Hair follicular keratinocyte (primary cell): ENCODE measurements around a stretch of chr2.

GRCh38 chr2:236986307-236986919 lies 99.3 kb upstream of the COPS8 start:
- RAMPAGE, long total RNA = no peak

- RAMPAGE, long total RNA = no peak
These were observed 32.3 kb downstream of the COPS8 start for GRCh38 chr2:237117948-237118432.

DNA sequence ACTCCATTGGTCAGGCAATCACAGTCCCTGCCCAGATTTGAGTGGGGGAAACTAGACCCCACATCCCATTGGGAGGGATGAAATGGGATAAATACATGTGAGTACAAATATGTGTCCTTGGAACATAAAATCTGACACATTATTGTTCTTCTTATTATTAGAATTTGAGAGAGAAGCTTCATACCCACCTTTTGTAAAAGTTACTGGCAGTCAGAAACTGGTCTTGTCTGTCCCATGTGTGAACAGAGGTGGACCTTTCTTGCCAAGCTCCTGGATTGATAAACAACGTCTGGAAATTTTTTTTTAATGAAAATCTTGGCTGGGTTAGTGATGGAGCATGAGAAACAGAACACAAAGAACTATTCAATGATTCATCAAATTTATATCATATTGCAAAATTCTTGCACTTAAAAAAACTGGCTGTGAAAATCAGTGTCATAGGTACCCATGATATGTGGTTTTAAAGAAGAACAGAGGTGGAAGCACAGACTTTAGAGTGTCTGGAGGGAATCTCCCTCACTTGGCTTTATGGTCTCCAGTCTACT lies 57.9 kb downstream of the COPS8 start:
- RAMPAGE, long total RNA = no peak

DNA sequence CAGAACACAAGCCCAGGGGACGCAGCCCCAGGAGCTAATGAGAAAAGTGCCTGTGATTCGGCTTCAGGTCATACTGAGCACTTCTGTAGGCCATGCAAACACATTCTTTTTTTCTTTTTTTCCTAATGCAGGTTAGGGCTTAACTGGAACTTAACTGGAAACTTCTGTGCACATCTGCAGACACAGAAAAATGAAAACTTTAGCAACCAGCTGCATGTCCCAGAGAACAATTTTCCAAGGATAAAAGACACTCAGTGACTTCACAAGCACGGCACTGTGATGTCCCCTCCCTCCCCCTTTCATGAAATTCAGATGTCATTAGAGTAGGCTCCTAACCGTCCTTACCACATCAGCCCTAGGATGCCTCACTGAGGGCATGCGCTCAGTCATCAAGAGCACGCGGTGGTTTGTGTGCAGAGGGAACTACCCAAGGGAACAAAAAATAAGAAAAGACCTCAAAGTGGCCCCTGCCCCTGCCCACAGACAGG lies 70.2 kb downstream of the COPS8 start:
- RAMPAGE, long total RNA = no peak

DNA sequence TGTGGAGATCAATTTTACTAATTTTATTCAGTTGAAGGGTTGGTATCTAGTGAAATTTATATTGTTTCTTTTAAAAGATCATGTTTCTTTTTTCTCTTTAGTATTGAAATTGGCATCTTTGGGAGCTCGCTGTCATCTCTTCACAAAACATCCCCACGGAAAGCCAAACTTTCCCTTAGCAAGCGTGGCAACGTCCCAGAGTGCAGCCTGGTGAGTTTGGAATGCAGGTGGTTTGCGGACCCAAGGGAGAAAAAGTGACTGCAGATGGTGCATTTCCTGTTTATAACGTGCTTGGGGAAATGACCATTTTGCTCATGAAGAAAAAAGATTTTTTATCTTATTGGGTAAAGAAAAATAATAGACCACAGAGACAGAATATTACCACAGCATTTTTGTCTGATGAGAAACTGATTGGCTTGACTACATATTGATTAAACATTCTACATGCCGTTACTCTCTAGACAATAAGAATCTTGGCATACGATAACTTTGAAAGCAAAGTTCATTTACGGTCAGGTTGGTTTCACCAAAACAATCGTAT lies 136.4 kb downstream of the COPS8 start:
- RAMPAGE, long total RNA = no peak

DNA sequence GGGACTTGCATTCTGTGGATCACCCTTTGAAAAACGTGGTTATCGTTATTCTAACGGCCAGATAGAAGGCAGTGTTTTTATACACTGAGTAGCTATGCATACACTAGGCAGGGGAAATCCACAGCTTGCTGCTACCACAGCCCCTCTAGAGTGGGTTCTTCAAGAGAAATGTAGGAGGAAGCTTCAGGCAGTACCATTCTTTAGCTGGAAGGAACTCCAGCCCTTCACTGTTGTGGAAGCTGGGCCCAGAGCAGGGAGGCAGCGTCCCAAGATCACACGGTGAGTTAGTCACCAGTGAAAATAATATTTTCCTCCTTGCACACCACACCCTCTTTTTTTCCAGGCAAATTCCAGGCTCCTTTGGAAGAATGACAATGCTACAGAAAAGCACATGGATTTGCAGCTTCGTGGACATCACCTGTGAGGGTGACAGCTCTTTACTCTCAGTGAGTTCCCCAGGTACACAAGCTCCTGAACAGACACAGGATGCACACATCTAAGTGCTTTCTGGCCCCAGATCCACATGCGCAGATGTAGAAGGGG lies 157.1 kb downstream of the COL6A3 start:
- RAMPAGE, long total RNA = no peak

- RAMPAGE, long total RNA = no peak
These were observed 117.1 kb downstream of the COL6A3 start for GRCh38 chr2:237296865-237297323.

DNA sequence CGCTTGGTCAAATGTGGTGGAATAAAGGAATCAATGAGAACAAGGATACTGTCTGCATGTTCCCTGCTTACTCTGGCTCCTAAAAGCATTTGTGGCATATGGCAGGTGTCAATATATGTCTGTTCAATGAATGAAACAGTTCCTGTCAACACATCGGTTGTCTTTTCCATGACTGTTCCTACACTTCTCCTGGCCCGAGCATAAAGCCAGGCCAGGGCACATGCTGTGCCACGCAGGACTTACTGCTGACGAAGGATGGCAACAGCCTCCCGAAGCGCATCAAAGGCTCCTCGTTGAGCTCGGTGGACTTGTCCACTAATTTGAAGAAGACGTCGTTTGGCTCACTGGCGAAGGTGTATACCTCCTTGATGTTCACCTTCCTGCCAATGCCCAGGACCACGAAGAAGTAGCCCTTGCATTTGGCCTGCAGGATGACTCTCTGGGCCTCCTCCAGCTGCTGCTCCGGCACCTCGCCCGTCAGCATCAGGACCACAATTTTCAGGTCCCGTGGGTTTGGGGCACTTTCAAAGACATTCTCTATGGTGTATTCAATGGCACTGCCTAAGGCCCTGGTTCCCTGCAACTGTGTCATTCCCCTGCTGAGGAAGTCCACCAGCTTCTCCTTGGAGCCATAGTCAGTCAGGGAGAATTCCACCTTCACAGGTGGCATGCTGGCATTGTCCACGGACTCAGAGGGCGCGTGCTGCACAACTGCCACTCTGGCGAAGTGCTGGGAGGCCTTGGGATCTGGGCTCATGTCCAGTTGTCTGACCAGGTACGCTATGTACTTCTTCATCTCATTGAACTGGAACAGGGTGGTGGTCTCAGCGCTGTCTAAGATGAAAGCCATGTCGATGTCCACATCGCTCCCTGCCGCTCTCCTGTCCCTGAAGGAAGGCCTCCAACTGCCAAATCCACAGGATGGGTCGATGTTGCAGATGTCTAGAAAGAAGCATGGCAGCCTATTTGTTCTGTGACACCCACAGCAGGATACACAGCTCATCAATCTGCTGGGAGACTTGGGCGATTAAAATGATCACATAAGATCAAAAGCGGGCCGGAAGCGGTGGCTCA lies 73.4 kb downstream of the COL6A3 start:
- RAMPAGE, long total RNA = no peak

DNA sequence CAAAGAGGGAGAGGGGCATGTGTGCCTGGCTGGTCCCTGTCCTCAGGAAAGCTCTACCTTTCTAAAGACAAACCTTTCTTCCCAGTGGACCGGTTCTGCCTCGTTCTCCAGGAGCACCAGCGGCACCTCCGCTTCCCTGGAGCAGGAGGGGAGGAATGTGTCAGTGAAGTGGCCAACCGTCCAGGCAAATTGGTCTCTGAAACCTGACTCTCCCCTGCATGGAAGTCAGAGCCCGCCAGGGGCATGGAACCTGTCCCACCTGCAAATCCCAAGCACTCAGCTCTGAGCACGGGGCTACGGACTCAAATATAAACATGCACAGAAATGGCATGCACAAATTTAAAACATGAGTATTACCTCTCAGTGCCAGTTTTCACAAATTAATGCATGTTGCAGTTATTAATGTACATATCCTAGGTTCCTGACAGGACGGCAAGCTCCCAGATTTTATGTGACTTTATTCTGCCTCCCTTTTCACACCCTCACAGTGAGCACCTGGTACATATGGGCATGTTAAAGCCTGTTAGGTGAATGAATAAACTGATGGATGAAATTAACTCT lies 62.8 kb downstream of the COL6A3 start:
- RAMPAGE, long total RNA = no peak

- RAMPAGE, long total RNA = no peak
These were observed 56.9 kb downstream of the COL6A3 start for GRCh38 chr2:237356987-237357493.

- RAMPAGE, long total RNA = no peak
These were observed 11.0 kb downstream of the COL6A3 start for GRCh38 chr2:237403031-237403391.

DNA sequence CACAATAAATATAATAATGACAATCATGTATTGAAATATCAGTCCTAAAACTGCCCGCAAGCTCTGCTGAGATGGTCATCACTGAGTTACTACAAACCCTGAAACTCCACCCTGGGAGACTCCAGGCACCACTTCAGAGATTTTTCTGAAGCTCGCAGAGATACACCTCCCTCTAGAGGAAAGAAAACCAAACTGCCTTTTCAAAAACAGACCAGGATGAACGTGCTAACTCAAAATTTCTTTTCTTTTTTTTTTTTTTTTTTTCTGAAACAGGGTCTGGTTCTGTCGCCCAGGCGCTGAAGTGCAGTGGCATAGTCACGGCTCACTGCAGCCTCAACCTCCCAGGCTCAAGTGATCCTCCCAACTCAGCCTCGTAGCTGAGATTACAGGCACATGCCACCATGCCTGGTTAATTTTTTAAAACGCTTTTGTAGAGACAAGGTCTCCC lies 3.9 kb downstream of the COL6A3 start:
- RAMPAGE, long total RNA = no peak

GRCh38 chr2:237410642-237411703 lies 3.0 kb downstream of the COL6A3 start:
- RAMPAGE, long total RNA = no peak

DNA sequence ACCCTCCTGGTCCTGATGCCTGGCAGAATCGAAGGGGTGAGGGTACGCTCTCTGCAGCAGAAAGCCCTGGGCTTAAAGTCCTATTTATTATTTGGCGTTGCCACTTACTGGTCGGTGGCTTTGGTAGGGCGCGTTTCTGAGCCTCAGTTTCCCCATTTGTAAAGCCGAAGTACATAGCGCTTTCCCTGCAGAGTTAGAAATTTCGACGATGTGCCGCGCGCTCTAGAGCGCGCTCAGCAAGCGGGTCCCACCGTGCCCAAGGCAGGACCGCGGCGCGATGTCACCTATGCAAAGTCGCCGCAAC lies 396 bp upstream of the MLPH start:
- RAMPAGE, long total RNA = no peak

DNA sequence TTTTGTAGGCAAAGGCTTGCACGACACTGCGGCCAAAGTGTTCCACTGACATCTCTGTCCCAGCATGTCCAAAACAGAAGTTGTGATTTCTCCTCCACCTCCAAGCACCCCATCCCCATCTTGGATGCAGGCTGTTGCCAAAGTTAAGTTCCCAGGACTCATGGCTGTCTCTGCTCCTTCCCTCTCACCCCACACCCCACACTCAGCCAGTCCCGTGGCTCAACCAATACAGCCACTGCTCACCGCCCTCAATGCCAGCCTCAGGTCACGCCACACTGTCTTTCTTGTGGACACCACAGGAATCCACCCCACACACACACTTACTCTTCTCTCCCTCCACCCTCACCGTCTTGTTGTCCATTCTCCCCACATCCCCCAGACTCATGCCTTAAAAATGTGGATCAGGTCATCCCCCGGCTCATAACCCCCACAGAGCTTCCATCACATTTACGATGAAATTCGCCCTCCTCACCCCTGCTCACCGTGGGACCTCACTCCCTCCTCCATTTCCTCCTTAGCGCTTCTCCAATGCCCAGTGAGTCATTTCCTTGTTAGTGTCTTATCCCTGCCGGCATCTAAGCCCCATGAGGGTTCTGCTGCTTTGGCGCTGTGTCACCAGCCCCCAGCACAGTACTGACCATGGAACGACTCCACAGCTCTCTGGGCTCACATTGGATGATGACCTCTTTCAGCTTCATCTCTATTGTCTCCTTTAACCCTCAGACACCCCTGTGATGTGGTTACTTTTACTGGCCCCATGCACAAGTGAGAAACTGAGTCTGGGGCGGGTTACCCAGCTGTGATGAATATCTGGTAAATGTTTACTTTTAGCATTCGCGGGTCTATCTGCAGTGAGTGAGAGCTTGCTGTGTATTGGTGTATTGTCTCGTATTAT lies 13.8 kb downstream of the MLPH start:
- RAMPAGE, long total RNA = no peak

- RAMPAGE, long total RNA = no peak
These were observed 27.7 kb downstream of the MLPH start for GRCh38 chr2:237514269-237515548.

- RAMPAGE, long total RNA = no peak
These were observed 24.6 kb upstream of the PRLH start for GRCh38 chr2:237541739-237542278.

- RAMPAGE, long total RNA = no peak
These were observed 18.6 kb upstream of the PRLH start for GRCh38 chr2:237547543-237548500.

- RAMPAGE, long total RNA = no peak
These were observed 346 bp downstream of the PRLH start for GRCh38 chr2:237566697-237567142.

DNA sequence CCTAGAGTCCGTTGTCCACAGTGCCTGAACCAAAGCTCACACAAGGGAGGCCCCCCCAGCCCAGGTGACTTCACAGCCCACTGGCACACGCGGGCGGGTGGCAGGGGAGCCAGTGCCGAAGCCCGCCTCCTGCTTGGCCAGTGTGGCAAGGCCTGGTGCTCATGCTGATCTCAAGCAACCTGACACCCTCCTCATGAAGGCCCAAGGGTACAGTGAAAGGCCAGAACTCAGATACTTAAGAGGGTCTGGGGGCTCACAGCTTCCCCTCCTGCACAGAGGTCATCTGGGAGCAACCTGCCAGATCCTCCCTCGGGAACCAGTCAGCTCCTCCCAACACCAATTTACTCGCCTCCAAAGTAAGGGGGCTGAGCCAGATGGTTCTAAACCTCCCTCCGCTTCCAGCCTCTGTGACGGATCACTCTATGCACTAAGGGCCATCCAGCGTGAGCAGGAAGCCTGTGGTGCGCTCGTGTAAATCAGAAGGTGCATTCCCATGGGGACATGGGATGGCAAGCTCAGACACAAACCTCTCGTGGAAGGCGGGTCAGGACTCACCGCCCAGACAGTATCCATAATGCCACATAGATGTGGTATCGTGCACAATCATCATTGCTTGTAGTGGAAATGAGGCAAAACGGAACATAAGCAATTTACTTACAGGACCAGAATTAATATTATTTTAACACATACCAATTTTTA lies 3.3 kb upstream of the RAB17 start:
- RAMPAGE, long total RNA = no peak